LHCN-M2 (cell line): ENCODE results near the gene ELP1.

DNA sequence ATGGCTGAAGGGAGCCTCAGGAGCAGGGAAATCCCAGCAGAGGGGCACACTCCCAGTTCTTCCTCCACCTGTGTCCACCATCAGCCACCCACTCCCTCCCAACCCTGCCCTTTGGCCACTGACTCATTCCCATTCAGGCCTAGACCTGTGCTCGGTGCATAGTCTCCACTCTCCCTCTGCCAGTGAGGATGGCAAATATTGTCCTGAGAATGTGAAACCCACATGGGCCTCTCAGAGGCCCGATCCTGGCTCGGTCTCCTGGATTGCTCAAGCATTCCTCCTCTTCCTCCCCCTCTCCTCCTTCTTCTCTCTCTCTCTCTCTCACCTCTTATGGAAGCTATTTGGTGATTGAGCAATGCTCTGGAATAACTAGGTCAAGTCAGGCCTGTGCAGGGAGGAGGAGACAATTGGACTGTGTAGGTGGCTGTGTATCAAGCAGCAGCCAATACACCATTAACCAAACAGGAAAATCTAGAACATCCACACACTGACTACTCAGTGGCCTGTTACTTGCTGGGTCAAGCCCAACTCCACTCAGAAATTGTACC, 99.9 kb downstream of the KLF4 start:
- RAMPAGE, long total RNA = no peak

DNA sequence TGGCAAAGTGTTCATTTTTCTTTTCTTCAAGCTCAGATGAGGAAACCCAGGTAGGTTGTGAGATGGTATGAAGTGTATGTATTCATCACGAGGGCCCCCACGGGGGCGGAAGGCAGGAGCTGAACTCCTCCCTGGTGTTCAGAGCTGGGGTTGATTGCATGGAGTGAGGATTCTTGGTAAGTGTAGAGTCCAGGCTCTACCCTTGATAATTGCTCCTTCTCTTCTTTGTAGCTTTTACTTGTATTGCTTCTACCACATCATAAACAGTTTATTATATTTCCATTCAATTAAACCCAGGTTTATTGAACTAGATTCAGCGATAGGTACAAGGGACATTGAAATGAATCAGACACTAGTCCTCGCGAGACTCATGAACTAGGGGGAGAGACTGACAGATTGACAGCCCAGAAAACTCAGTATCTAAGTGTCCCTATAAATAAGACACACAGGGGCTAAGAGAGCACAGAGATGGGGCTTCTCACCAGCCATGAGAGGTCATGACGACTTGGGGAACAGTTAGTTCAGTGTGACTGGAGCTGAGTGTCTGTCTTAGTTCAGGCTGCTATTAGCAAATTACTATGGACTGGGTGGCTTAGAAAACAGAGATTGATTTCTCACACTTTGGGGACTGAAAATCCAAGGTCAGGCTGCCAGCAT, 116.8 kb upstream of the KLF4 start:
- RAMPAGE, long total RNA = no peak

DNA sequence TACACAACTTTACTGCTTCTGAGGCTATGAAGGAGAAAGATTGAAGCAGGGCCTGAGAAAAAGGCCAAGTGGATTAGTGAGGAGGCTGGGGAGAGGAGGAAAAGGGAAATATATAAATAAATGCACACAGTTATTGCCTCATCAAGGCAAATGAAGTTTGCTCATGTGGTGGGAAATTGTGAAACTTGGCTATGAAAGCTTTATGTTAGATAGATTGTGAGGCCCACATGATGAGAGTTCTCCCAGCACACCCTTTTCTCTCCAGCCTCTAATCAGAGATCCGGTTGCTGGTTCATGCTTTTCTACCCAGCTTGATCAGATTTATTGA, 125.7 kb upstream of the KLF4 start:
- RAMPAGE, long total RNA = no peak

DNA sequence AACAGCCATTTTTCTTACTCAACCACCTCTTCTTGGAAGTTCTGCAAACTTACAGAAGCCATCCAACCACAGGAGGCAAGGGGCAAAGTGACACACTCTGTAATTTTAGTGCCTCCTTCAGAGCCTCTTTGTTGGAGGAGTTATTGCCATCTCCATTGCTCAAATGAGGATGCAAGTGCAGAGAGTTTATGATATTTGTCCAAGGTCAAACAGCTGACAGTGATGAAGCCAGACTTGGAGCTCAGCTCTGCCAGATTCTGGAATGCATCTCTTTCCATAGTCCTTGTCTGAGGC, 126.0 kb upstream of the KLF4 start:
- RAMPAGE, long total RNA = no peak

- RAMPAGE, long total RNA = no peak
Observed at GRCh38 chr9:107637312-107638497, 148.1 kb upstream of the KLF4 start.

- RAMPAGE, long total RNA = no peak
Observed at GRCh38 chr9:107683356-107684057, 193.9 kb upstream of the KLF4 start.

DNA sequence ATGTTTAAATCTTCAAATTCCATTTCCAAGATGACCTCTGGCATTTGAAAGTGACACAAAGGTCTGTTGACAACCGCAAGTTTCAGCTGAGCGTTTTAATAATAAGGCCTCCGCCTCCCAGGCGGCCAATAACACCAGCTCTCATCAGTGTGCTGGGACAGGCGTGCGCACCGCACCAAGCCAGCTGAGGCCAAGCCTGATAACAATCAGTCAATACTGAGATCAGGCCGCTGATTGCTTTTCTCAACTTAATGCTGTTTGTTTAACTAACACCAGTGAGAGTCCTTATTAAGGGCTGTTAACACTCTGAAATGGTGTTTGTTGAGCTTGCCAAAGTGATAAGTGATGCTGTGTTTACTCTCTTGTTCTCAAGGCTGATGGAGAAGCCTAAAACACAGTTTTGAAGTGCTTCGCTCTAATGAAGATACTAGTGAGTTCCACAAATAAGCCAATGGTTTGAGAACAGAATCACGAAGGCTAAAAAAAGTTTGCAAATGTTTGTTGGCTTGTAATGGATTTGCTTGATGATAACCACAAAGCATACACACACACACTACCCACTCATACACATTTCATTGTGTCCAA, 330.3 kb upstream of the KLF4 start:
- RAMPAGE, long total RNA = no peak

GRCh38 chr9:108626582-108627309, 229.0 kb downstream of the ACTL7B start:
- RAMPAGE, long total RNA = no peak

DNA sequence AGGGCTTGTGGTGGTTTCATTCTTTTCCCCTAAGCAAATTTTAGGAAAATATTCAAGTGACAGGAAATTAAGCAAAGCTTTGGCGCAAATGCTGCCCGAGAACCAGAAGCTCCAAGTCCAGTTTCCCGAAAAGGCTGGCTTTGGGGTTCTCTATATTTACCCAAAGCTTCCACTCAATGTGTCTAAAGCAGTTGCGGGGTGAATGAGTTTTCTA, 147.0 kb downstream of the ACTL7B start:
- RAMPAGE, long total RNA = no peak

- RAMPAGE, long total RNA = no peak
Observed at GRCh38 chr9:108783226-108783647, 72.5 kb downstream of the ACTL7B start.

DNA sequence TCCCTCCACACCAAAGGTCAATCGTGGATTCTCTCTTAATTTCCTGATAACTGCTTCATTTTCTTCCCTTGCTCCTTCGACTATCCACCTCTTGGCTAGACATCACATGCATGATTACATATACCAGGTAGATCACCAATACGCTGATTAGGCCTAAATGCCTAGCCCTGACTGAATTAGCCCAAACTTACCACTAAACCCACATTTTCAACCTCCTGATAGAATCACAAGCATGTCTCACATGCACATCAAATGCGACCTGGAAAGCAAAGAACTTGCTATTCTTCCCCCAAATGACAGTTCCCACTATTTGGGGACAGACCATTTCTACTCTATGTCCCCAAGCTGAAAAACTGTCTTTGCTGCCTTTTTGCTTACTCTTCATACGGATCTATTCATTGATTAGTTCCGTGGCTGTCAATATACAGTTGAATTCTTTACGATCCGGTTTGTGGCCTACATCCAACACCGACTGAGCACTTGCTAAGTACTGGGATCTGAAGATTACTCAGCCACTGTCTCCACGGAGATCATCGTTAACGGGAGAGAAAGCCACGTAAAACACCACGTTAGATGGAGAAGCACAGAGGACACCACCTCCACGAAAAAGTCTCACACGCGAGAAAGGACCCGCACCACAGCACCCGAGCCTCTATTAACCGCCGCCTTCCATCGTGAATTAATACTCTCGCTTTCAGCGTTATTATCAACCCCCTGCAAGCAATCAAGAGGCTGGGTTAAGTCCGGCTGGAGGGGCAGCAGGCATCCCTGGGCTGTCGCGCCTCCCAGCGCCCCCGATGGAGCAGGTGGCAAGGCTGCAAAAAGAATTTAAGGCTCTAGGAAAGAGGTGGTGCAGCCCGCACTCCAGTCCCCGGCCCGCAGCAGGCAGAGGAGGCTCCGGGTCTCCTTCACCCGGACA, 772 bp downstream of the ELP1 start:
- RAMPAGE, long total RNA = no peak

GRCh38 chr9:108933812-108934210, at the start of gene ELP1:
Gene ELP1 (minus strand): TSS chr9:108934124.
- RAMPAGE, long total RNA = no peak

DNA sequence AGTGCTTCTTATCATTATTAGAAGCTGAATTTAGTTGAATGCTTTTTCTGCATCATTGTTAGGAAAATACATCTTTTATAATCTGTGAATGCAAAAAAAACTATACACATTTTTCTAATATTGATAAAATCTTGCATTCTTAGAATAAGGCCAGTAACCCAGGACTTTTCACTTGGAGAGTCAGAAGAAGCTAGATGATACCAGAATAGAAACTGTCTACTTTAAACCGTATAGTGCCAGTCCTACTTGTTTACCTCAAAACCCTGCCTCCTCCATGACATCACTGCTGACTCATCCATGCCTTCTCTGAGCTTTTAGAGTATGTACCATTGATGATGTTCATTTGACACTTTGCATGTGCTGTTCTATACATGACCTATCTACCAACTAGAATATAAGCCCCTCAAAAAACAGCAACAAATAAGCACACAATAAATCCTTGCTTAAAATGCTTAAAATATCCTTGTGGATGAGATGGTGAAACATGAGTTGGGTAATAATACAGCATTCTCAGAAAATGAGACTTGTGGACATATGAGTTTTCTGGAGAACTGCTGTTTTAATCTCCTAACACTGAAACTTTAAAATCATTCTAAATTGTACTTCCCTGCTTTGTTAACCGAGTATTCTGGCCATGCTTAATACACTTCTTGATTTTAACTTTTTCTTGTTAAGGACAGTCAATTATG, 2.6 kb downstream of the CTNNAL1 start:
- RAMPAGE, long total RNA = no peak

- RAMPAGE, long total RNA = no peak
Observed at GRCh38 chr9:109299687-109300160, 21.1 kb downstream of the EPB41L4B start.

DNA sequence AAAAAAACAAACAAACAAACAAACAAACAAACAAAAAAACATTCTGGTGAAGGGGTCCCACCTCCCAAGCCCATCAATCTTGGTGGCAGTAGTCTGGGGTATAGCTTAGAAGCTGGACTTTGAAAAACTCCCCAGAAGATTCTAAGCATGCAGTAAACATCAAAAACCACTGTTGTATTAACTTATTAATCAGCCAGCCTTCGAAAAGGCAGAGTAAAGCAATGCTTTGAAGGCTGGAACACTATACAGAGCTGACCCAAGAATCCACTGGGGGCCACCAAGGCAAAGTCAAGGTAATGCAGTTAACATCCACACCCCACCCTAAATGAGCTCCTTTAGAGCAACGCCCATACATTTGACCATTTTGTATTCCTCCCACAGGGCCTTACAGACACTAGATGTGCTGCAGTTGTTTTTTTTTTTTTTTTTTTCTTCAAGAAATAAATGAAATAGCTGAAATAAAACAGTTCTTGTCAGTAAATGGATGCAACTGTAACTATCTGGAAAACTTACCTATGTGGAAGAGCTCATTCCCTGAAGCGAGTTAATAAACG, 14.2 kb downstream of the EPB41L4B start:
- RAMPAGE, long total RNA = no peak

DNA sequence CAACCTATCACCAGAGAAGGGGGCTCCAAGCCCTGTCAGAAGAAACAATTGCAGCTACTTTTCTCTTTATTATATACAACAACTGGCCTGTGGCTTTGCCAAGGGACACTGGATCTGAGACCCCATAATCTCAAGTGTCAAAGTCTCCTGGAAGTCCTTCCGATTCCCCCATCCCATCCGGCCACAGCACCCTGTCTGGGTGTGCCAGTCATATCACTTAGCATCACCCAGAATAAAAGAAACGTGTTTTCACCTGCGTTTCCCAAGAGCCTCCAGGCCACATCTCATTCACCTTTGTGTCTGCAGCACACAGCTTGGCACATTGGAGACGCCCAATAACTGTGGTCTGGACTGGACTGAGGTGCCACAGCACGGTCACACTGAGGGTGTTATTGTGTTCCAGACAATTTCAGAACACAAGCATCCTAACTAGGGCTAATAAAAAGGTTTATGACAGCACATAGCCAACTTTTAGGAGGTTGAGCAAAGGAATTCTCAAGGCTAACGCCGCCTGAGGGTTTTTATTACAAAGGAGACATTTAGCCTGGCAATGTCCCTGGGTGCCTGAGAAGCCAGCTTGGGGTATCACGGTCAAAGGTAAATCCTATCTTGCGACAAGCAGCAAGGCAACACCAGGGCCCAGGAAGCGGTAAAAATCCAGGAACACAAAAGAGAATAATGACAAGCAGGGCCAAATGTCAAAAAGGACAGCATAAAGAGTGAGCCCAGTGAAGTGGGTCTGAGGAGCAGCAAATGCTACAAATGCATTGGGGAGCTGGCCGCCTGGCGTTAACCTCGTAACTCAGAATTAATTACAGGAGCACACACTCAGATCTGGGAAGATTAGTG, 3.5 kb downstream of the EPB41L4B start:
- RAMPAGE, long total RNA = no peak

DNA sequence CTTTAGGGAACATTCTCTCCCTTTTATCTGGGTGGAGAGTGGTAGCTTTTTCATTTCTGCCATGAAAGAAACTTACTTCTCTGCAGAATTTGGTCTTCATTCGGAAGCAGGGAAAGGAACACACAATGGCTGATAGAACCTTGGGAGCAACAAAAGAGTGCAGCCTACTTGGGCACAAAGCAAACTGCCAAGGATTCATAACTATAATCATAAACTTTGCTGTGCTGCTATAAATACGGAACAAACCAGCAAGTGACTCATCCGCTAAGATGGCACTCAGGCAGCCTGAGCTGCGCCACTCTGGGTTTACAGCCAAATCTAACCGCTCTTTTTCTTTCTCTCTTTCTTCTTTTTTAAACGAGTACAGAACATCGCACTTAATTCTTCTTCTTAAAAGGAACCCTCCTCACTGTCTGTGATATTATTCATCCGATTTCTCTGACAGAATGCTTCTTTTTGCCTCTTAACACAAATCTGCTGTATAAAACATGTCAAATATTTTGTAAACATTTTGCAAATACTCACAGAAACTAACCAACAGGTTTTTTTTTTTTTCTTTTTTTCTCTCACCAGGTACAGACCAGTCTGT, 81.0 kb downstream of the PTPN3 start:
- RAMPAGE, long total RNA = no peak

GRCh38 chr9:109447662-109448370, 50.3 kb downstream of the PTPN3 start:
- RAMPAGE, long total RNA = no peak

- RAMPAGE, long total RNA = no peak
Observed at GRCh38 chr9:109742633-109743208, 37.3 kb upstream of the PALM2AKAP2 start.

- RAMPAGE, long total RNA = no peak
Observed at GRCh38 chr9:109806410-109807054, 26.5 kb downstream of the PALM2AKAP2 start.